Epithelial cell of prostate (primary cell): ENCODE measurements around the gene PMEPA1.

- RRBS = no CpG with 5 or more reads among the region's 14 CpGs
These were observed 199.3 kb downstream of the TFAP2C start for GRCh38 chr20:56828301-56828964.

- RRBS = 11% methylated on average over 20 of the region's 76 CpGs
These were observed 296.2 kb downstream of the TFAP2C start for GRCh38 chr20:56925130-56925889.

DNA sequence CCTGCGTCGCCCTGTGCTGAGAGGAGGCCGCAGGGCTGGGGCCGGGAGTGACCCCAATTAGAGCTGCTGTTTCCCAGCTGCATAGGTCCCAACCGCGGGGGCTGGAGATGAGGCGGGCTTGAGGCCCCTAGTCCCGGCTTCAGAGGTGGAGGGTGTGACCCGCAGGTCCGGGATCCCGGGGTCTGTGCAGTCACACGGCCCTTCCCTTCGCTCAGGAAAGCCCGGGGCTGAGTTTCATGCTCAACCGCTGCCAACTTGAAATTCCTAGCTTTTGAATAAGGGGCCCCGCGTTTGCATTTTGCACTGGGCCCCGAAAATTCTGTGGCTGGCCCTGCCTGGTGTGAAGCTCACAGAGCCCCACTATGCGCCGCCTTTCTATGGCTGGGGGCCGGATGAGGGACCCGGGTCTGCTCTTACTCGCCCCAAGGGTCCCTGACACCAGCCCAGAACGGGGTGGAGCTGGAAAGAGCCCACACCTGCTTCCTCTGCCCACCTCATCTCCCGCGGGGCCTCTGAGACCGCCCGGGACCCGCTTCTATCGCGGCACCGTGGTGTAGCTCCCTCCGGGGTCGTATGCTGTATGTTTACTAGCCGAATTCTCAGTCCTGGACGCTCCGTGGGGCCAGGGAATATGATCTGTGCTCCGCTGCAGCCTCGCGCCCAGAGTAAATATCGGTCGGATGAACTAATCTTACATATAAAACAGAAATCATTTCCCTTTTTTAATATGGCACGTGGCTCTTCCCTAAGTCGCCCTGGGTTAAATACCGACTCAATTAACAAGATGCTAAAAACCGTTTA lies 750 bp upstream of the RBM38 start:
- RRBS = 80% methylated on average over 13 of the region's 46 CpGs

- RRBS = 3% methylated on average over 7 of the region's 24 CpGs
These were observed 295 bp downstream of the RBM38 start for GRCh38 chr20:57391599-57391782.

DNA sequence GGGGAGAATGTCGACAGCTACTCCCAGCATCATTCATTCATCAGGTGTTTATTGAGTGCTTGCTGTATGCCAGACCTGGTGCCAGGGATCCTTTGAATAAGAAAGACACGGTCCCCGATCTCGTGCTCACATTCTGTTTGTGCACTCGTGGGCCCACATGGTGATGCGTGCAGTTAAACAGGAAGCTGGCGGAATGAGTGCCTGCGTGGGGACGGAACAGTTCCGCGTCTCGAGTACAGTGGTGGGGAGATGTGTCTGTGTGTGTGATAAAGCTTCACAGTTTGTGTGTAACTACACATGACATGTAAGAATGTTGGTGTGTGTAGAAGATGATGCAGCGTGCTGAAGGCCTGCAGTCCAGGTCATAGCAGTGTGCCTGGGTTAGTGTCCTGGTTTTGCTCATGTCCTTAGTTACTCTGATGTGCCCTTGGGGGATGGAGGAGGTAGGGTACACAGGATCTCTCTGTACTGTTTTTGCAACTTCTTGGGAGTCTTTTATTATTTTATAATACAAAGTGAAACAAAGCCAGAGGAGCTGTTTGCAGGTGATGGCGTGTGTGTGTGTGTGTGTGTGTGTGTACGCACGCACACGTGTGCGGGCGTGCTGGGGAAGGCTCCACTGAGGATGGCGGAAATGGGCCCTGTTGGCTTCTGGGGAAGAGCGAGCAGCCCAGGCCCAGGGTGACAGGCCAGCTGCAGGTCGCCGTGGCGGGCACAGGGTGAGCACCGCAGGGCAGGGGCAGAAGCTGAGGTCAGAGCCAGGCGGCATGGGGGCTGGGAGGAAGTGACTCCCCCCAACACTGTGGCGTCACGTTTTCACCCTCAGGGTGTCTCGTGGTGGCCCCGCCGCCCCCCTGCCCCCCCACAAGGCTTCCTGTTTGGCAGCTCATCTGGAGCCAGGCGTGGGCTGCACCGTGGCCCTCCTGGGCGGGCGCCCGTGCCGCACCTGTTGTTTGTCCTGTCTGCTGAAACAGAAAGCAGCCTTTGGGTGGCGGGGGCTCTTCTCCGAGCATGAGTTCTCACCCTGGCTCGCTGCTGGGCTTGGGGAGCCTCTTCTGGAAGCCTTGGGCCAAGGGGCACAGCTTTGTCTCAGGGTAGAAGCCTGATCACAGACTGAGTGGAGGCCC lies 6.9 kb downstream of the RBM38 start:
- RRBS = no CpG with 5 or more reads among the region's 40 CpGs

GRCh38 chr20:57399077-57399306 lies 7.8 kb downstream of the RBM38 start:
- RRBS = 56% methylated on average over 3 of the region's 7 CpGs

DNA sequence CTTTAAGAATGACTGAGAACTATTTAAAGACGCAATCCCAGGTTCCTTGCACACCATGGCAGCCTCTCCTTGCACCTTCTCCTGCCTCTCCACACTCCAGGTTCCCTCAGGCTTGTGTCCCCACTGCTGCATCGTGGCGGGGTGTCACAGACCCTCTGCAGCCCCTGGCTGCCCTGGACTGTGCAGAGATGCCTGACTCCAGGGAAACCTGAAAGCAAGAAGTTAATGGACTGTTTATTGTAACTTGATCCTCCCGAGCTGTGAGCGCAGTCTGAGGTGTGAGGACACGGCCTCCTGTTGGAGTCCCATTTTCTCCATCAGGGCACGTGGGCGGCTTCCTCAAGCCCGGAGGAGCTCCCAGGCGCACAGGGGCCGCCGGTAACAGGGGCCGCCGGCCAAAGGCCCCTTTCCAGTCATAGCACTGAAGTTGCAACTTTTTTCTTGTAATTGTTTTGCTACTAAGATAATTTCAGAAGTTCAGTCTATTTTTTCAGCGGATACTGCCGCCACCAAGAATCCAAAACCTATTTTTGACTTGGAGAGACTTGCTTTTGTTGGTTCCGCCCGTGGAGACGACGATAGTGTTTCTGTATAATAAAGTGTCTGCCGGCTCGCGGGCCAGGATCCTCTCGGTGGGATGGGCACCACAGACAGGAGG lies 17.0 kb downstream of the RBM38 start:
- RRBS = 91% methylated on average over 4 of the region's 24 CpGs

DNA sequence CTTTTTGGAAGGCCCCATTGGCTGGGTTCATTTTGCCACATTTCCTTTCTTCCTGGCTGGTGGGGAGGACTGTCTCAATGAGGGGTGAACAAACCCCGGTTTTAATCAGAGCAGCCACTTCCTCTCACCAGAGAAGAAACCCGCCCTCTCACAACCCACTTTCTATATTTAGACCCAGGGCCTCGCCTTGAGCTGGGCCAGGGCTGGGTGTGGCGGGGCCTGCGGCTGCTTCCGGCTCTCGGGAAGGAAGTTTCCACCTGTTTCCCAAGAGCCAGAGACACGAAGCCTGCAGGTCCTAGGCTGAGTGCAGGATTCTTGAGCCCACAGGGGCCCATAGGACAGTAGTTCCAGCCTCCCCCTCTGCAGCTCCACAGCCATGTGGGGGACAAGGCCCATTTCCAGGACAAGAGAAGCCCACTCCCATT lies 41.8 kb downstream of the RBM38 start:
- RRBS = 21% methylated on average over 1 of the region's 8 CpGs

DNA sequence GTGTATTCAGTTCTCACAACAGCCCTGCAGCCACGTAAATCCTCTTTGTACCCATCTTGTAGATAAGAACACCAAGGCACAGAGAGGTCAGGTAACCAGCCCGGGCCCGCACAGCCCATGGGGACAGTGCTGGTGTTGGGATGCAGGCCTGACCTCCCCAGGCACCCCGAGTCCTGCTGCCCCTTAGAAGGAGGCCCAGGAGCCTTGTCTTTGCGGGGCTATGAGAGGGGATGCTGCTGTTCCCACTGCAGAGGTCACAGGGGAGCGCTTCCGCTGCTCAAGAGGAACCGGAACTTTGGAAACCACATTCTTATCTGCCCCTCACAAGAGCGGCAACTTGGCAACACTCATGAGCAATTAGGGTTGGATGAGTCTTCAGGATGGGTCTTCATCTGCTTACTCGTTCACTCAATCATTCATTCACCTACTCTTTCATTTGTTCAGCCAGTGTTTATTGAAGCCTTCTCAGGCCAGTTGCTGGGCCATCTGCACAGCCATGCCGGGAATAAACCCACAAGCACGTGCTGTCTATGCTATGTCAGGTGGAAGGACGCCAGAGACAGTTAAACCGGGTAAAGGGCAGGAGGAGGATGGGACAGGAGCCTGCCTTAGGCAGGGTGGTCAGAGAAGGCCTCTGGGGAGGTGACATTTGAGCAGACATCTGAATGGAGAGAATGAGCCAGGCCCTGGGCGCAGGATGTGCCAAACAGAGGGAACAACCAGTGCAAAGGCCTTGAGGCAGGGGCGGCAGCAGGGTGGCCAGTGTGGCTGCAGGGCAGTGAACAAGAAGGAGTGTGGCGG lies 60.8 kb downstream of the RBM38 start:
- RRBS = 23% methylated on average over 4 of the region's 17 CpGs

DNA sequence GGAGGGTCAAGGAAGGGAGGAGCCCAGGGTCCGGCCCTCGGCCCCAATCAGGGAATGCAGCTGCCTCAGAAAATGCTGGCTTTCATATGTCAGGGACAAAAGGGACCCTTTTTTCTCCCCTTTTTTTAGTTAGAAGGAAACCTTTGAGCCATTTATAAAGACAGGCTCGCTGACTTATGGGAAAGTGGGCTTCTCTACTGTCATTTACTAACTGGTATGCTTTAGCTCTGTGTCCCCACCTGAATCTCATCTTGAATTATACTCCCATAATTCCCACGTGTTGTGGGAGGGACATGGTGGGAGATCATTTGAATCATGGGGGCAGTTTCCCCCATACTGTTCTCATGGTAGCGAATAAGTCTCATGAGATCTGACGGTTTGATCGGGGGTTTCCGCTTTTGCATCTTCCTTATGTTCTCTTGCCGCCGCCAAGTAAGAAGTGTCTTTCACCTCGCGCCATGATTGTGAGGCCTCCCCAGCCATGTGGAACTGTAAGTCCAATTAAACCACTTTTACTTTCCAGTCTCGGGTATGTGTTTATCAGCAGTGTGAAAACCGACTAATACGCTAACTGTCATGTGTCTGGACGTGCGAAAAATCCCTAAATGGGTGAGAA lies 41.8 kb downstream of the CTCFL start:
- RRBS = no CpG with 5 or more reads among the region's 17 CpGs

GRCh38 chr20:57629337-57629901 lies 9.2 kb upstream of the ZBP1 start:
- RRBS = no CpG with 5 or more reads among the region's 9 CpGs

- RRBS = 2% methylated on average over 33 of the region's 82 CpGs
These were observed at the start of gene PMEPA1 for GRCh38 chr20:57709882-57710870. Gene PMEPA1 (minus strand): TSS chr20:57710015.

DNA sequence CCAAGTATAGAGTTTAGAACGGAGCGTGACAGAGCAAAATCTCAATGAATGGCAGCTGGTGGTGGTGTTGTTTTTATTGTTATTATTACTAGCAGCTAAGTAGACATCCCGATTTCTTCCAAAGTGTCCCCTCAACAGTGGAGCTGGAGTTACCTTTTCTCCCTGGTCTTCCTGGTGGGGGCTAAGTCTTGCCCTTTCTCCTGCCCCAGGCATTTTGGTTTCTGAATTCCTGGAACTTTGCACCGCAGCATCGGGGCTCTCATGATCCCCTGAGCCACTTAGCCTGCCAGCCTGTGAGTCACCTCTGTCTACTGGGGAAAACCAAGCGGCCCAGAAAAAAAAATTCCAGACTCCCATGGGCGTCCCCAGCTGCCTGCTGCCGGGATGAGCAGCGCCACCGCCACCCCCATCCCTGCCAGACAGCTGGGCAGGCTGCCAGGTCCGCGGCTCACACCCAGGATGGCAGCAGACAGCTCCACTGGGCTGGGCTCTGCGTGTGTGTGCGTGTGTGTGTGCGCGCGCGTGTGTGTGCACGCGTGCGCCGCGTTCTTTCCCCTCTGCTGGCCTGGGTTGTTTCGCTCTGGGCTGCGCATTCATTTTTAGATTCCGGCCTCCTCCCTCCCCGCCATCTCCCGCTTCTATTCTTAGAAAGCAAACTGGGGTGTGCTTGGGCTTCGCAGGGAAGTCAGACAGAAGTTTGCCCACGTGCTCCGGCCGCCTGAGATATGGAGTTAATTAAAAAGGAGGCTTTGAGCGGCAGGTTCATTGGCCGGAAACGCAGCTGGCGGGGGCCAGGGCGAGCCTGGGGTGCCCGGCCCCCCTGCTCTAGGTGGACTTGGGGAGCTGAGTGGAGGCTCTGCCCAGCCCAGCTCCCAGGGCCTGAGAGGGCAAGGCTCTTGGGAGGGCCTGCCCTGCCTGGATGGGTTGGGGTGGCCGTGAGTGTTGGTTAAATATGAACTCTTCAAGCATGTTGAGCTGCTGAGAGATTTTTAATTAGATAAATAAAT lies 38.9 kb upstream of the PMEPA1 start:
- RRBS = 2% methylated on average over 7 of the region's 39 CpGs

GRCh38 chr20:58182747-58183235 lies 32.1 kb downstream of the C20orf85 start:
- RRBS = no CpG with 5 or more reads among the region's 7 CpGs

GRCh38 chr20:58647596-58648486 lies 3.2 kb upstream of the STX16 start:
- RRBS = no CpG with 5 or more reads among the region's 13 CpGs

DNA sequence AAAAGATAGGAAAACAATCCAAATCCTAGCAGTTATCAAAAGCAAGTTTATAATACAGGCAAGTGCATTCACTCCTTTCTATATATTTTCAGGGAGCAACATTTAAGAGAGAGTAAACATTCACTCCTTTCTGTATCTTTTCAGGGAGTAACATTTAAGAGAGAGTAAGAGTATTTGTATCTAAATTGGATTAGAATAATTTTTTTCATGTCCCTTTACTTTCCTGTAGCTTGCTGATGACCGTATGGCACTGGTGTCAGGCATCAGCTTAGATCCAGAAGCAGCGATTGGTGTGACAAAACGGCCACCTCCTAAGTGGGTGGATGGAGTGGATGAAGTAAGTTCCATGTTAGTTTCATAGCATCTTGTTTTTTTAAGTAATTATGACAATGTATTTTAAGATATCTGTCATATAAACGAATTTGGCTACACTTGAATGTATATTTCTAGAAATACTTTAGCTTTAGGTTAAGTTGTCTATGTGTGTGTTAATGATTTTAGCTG lies 16.2 kb downstream of the STX16 start:
- RRBS = no CpG with 5 or more reads among the region's 4 CpGs

DNA sequence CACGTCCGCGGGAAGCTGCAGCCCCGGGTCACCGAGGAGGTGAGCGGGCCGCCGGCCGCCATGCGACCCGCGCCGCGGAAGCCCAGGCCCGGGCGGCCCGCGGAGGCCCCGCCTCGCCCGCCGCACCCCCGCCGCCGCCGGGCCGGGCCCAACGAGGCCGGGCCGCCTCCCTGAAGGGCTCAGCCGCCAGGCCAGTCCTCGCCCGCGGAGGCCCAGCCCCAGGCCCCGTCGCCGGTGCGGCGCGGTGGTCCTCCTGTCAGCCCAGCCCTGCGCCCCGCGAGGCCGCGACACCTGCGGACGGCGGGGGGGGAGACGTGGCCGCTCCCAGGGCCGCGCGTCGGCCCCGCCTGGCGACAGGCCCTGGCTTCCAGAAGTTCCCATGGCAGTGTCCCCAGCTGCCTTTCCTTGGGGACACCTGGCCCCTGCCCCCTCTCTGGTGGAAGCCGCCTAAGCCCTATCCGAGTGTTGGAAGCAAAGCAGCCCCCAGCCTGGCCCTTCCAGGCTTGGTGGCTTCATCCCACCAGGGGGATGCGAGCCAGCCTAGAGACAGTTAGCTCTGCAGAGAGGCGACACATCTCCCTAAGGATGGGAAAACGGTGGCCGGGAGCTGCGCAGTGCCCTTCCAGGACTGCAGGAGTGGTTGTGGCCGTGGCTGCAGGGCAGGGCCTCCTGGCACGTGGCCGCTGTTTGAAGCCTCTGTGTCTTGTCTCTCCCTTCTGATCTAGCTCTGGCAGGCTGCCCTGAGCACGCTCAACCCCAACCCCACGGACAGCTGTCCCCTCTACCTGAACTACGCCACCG lies 612 bp downstream of the NPEPL1 start:
- RRBS = 2% methylated on average over 32 of the region's 70 CpGs

GRCh38 chr20:58722290-58722525 lies 29.6 kb downstream of the NPEPL1 start:
- RRBS = no CpG with 5 or more reads among the region's 6 CpGs

- RRBS = 26% methylated on average over 12 of the region's 54 CpGs
These were observed 1.4 kb upstream of the GNAS start for GRCh38 chr20:58889737-58890233.

- RRBS = no CpG with 5 or more reads among the region's 16 CpGs
These were observed 10.7 kb downstream of the NELFCD start for GRCh38 chr20:58991496-58992424.